ENCODE data around the genes C9orf24, GALT, CCL19, PHF24 and MSMP.

DNA sequence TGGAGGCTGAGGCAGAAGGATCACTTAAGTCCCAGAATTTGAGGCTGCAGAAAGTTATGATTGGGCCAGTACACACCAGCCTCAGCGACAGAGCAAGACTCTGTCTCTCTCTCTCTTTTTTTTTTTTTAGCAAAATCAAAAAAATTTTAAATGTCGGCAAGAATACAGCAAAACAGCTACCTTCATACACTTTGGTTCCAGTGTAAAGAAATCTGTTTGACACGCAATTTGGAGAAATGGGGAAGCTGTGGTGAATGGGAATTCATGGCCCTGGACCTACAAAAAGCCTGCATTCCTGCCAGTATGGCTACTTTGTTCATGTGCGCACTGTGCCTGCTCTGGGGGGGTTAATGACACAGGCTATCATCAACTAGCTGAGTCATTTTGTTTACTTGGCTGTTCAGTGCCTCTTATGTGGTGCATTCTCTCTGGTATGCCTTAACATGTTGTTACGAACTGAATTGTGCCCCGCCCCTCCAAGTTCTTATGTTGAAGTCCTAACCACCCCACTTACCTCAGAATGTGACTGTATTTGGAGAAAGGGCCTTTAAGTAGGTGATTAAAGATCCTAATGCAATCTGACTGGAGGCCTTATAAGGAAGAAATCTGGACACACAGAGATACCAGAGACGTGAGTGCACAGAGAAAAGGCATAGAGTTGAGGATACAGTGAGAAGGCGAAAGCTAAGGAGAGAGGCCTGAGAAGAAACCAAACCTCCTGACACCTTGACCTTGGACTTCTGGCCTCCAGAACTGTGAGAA is 20.5 kb upstream of the UBAP1 start:
- PRO-cap, result bidirectional peak, plus-strand start at position 653 of the sequence, minus-strand start at position 324 of the sequence

DNA sequence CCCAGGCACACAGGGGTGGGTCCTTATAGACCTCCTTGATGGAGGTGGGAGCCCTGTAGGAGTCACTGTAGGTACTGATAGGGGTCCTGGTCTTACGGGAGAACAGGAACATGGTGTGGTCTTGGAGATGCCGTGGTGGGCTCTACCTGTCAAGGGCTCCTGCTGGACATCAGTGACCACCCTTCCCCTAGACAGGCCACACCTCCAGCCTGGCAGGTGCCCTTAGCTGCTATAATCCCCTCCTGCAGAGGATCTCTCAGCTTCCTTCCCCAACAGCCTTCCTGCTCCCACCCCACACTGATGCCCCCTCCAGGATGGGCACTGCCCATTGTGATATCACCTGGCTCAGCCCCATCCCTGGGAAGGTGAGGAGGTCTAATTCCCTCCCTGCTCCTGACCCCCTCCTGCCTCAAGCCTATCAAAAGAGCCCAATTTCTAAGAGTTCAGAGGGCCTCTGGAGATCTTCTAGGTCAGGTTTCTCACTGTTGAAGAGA is at the start of gene C9orf24:
C9orf24 (minus strand) TSS at position 289 of the 494 bp plus-strand sequence.
- PRO-cap, result no peak

DNA sequence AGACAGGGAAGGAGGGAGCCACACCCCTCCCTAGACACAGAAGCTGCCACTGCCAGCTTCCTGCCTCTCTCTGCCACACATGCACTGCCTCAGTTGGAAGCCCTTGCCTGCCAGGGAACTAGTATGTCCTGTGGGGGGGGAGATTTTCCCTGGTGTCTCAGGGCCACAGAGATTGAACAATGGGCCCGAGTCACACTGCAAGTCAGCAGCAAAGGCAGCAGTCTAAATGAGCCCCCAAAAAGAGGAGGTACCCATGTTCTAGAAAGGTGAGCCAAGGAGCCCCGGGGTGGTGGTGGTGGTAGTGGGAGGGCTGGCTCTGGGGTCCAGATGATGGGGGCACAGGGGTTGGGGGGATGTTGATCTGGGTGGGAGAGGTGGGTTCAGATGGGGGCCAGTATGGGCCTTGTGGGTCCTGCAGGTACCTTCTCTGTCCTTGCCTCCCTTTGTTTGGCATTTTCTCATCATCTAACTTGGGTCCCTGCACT is 885 bp upstream of the C9orf24 start:
- PRO-cap, result no peak

DNA sequence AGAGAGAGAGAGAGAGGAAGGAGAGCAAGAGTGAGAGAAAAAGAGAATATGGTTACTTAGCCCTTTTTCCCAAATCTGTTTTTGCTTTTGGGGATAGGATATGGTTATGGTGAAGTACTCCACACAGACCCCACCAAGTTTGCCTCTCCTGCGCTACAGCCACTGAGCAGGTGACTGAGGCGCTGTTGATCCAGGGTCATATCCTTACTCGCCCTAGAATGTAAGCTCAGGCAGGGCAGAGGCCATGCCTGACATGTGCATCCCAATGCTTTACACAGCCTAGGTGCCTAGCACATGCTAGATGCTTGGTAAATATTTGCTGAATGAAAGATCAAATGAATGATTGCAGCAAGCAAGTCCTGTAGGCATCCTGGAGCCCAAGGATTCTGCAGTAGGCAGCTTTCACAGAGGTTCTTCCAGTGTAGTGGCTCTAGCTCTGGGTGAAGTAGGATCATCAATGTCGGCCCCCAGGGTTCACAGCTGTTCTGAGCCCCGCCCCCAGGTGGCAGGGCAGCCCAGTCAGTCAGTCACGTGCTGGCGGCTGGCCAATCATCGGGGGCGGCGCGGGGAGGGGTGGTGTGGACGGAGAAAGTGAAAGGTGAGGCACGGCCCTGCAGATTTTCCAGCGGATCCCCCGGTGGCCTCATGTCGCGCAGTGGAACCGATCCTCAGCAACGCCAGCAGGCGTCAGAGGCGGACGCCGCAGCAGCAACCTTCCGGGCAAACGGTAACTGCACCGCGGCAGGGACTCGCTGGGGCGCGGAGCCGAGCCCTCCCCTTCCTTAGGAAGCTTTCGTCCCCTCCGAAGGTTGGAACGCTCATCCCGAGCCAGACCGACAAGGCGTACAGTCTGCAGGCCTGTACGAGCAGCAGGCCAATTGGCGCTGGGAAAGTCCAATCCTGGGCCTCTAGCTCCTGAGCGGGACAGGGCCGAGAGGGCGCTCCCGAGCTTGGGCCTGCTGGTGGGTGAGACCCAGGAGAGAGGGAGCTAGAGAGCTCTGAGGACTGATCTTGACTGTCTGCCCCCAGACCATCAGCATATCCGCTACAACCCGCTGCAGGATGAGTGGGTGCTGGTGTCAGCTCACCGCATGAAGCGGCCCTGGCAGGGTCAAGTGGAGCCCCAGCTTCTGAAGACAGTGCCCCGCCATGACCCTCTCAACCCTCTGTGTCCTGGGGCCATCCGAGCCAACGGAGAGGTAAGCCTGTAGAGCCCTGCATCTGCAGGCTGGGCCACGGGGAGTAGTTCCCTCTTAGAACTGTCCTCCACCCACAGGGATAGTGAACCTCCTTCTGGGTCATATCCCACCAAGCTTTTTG is at the start of gene GALT:
GALT (plus strand) TSS at position 616 of the 1,320 bp plus-strand sequence.
- PRO-cap, result bidirectional peak, plus-strand start at position 616 of the sequence, minus-strand start at position 459 of the sequence

DNA sequence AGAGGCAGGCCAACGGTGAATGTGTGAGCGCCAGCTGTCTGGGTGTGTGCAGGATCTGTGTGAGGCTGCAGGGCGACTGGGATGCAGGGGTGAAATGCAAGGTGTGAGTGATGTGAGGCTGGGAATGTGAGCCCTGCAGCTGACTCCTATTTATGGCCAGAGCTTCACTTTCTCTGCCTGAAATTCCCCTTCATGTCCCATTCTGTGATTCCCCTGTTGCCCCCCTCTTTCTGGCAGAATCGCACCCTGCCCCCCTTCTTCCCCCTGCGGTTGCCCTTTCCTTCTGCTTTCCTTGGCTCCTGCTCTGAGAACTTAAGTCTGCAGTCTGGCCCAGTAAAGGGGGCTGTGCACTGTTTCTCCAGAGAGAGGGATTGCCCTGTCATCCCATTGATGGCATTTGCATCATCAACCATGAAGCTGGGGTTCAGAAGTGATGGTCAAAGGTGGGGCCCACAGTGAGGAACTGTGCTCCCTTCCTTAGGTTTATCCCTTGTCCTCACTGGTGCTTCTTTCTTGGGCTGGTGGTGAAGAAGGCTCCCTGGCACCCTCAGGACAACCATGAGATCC is at the start of gene CCL19:
CCL19 (minus strand) TSS at position 126 of the 567 bp plus-strand sequence.
- PRO-cap, result no peak

- PRO-cap, result unidirectional peak, minus-strand start at chr9:34958108
Measured at GRCh38 chr9:34957402-34958623, at the start of gene PHF24. PHF24 (plus strand) TSS chr9:34958285.

DNA sequence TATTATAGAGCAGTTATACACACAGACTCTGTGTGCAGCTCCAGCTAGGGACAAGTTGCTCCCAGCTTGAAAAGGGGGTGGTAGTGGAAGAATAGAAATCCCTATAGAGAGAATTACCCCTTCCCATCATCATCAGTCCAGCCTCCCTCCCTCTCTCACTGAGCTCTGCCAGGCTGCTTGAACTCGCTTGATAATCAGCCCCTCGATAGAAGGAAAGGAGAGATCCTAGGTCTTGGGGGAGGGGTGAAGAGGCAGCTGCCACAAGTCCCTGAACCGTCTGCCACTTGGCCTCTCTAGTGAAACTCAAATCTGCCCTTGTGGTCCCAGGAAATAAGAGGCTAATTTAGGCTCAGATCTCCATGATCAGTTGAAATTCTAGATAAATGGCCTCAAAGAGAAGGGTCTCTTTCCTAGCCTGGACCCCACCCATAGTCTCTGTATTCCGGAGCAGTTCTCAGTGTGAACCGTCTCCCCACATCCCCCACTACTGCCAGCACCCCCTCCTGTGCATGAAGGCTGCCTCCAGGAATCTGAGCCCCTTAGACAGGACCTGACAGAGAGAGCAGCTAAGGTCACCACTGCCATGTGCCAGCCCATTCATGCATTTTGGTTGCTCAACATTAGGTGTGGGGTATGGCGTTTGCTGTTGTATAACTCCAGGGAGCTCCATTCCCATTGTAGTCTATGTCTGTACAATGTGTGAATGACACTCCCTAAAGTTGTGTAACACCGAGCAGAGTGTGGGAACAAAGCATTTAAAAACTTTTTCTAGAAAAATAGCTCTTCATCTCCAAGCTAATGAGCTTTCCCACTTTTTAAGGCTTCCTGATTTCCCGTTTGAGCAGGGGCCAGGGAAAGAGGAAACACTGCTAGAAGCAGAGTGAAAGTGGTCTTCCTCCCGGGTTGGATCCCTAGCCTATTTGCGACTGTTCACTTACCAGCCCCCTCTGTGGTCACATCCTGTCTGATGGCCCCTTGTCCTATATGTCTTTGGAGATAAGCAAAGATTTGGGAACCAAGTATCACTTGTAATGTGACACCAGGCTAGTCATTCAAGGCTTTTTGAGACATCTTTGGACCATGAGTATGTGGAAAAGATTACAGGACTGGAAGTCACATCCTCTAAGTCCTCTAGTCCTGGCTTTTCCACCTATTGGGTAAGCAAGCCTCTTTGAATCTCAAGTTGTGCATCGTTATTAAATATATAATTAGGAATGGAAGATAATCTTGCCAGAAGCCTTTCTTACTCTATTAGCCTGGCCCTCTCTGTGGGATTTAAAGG is 5.8 kb downstream of the DNAJB5 start:
- PRO-cap, result no peak

DNA sequence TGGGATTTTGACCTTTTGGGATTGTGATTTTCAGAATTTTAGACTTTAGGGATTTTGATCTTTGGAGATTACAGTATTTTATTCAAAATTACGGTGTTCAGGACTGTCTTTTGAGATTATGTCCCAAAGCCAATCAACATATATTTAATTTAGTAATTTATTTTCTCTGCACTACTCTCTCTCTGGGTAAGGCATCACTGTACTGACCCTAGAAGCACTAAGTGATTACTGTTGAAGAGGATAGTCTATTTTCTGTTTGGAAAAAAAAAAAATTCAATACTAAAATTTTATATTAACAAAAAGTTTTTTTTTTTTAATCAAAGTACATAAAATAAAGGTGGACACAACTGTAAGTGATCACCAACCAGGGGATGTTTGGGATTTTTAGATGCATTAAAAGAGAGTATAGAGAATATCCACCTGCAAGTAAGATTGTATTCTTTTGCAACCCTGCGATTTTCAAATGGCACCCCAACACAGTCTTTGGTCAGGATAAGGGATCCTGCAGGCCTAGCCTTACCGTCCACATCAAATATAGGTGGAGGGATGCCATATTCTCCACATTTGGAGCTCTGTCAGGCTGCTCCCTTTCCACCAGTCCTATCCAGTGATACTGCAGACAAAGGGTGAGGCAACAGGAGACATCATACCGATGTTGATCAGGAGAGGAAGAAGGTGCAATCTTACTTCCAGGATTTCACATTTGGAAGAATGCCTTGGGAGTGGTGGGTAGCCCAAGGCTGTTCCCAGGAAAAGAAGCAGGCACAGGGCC is 13.9 kb downstream of the C9orf131 start:
- PRO-cap, result no peak

GRCh38 chr9:35066504-35067243 is 5.8 kb downstream of the VCP start:
- PRO-cap, result no peak

GRCh38 chr9:35344559-35345077 is 145.3 kb upstream of the RUSC2 start:
- PRO-cap, result no peak

- PRO-cap, result no peak
Measured at GRCh38 chr9:35392992-35393630, 96.8 kb upstream of the RUSC2 start.

GRCh38 chr9:35659276-35660051 is 1.4 kb downstream of the CCDC107 start:
- PRO-cap, result no peak

- PRO-cap, result no peak
Measured at GRCh38 chr9:35682550-35683277, 7.0 kb downstream of the TPM2 start.

GRCh38 chr9:35688683-35689481 is 843 bp downstream of the TPM2 start:
- PRO-cap, result no peak

- PRO-cap, result bidirectional peak, plus-strand start at chr9:35733153, minus-strand start at chr9:35733013
Measured at GRCh38 chr9:35732746-35733597, 506 bp downstream of the CREB3 start.

GRCh38 chr9:35754114-35754720 is at the start of gene MSMP:
MSMP (minus strand) TSS chr9:35754276.
- PRO-cap, result no peak

DNA sequence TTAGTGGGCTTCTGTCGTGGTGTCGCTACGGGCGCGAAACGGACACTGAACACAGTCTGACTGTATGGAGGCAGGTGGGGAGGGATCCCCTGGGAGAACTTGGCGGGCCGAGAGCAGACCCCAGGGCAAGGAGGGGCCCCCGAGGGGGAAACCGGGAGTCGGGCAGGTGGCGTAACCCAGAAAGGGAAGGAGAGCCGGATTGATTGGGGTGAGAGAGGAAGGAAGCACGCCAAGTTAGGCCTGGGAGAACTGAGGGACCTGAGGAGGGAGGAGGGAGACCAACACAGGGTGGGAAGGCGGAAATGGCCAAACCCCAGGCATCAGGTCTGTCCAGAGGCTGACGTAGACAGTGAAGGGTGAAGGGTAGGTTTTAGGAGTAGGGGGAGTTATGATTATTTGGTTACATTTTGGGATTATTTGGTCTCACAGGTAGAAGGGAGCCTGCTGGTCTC is 3.3 kb upstream of the MSMP start:
- PRO-cap, result bidirectional peak, plus-strand start at position 65 of the sequence, minus-strand start at position 63 of the sequence; bidirectional peak, plus-strand start at position 199 of the sequence, minus-strand start at position 205 of the sequence; bidirectional peak, plus-strand start at position 258 of the sequence, minus-strand start at position 285 of the sequence; unidirectional peak, minus-strand start at position 303 of the sequence

GRCh38 chr9:35832791-35833339 is 3.8 kb downstream of the TMEM8B start:
- PRO-cap, result no peak

GRCh38 chr9:35923843-35925139 is 15.0 kb downstream of the SPAAR start:
- PRO-cap, result no peak

DNA sequence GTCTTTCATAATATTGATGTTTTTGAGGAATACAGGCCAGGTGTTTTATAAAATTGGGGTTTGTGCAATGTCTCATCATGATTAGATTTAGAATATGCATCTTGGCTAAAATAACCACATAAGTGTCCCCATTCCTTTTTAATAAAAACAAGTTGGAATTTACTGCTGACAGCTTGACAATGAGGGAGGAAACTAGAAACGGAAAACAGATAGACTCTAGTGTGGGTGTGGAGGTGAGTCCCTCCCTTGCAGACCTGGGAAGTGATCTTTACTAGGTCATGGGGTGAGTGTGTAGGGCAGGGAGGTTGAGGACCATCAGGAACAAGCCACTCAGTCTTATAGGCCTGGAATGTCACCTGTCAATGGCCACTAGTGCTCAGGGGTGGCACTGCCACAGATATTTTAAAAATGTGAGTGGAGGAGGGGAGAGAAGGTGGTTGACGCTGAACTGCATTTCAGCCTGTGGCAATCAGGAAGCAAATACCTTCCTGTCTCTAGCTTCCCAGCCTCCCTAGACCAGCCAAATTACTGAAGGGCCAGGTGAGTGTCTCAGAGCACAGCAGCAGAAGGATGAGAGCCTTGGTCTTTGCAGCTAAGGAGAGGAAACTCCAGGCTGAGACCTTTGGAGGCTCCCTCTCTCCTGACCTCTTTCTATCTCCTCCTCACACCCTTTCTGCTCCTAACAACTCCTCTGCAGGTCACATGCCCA is 9.0 kb downstream of the OR2S2 start:
- PRO-cap, result no peak